GM23338 (cell line): Measurements from ENCODE around the genes KRTAP13-2 and KRTAP22-1.

DNA sequence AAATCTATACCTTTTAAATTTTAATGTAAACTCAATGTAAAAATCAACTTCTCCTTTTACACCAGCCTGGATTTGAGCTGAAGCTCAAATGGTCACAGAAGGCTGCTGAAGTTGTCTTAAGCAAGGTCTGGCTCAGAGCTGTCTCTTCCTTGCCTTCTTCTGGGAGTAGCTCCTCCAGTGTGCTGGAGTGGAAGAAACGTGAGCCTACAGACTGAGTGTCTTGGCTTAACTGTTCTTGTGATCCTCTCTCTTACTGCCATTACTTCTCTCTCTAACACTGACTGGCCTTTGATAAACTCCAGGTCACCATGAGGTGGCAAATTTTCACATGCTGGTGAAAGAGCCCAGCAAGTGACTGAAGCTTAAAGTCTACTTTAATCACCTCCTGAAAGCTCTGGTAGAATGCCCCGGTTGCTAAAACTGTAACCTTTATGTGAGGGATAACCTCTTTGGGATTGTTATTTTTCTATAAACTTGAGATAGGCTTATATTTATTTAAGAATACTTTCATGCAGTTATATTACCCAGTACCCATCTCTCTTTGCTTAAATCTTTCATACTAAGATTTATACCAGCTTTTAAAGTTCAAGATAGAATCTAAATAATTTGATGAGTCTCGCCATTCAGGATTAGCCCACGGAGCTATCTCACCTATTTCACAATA is 816.6 kb downstream of the N6AMT1 start:
- PRO-cap, result no peak
- RAMPAGE, long total RNA, result no peak

DNA sequence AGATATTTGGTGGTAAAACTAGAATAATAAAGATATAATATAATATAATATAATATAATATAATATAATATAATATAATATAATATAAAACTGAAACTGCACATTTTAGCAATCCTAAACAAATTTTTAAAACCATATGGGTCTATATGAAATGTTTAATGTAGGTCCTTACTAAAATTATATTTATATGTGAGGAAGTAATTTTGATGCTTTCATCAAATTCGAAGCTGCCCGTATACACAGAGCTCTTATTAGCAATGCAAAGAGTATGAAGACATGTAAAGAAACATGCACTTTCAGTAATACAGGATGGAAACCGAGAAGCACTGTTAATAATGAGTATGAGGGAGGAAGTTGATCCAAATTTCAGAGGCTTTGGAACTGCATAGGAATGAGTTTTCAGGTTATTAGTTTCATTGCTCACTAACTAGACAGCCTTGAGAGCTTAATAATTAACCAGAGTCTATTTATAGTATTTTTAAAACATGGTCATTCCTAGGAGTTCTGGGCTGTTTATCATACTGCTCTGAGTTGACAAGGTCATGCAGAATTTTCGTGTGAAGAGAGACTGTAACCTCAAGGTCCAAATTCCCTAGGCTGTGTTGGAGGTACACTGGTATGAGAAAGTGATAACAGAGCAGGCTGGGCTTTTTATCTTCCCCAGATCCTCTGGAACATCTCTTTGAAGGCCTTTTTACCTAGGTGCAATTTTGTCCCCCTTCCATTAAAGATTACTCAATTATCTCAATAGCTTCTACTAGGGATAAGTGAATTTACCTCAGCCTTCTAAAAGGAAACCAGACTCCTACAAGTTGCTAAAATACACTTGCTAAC is 628.9 kb downstream of the N6AMT1 start:
- PRO-cap, result no peak
- RAMPAGE, long total RNA, result no peak

DNA sequence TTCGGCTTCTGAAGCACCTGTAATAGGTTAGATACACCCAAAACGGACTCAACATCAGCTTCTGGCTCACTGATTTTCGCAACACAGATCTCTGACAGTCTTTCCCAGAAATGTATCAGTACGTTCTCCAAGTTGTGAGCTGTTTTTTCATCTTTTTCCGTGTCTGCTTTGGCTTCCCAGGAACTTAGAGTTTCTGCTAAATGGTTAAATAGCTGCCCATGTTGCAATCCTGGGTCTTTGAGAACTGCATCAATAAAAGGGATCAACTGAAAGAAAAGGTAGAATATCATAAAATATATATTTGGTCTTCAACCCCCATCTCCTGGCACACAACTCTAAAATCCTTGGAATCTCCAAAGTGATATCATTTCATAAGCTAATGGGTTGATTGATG is 25.8 kb downstream of the LTN1 start:
- PRO-cap, result no peak
- RAMPAGE, long total RNA, result no peak

DNA sequence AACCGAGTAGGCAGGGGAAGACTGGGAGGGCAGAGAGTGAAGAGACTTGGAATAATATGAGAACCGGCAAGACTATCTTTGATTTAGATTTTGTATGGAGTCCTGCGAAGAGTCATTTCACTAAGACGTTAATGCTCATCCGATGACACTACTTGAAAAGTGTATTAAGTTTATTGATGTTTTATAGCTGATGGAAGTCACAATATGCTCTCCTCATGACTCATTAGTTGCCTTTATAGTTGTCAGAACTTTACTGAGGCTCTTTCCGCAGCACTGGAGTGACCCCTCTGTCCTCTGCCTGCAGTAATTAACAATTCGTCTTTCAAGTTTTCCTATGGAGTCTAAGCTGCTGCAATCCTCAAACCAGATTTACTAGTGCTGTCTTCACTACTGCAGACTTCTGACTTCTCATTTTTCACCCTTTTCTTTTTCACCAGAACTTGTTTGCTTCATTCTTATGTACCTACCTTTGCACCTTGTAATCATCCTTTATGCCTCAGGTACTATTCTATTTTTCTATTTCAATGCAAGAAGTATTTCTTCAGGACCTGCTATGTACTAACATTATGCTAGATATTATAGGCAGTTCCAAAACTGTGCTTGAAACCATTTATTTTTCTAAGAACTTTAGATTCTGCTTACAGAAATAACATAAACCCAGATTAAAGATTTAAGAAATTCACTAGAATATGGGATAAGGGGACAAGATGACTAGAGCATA is 964 bp downstream of the USP16 start:
- PRO-cap, result no peak
- RAMPAGE, long total RNA, result no peak

GRCh38 chr21:29037789-29038364 is 13.4 kb downstream of the USP16 start:
- PRO-cap, result no peak
- RAMPAGE, long total RNA, result no peak

DNA sequence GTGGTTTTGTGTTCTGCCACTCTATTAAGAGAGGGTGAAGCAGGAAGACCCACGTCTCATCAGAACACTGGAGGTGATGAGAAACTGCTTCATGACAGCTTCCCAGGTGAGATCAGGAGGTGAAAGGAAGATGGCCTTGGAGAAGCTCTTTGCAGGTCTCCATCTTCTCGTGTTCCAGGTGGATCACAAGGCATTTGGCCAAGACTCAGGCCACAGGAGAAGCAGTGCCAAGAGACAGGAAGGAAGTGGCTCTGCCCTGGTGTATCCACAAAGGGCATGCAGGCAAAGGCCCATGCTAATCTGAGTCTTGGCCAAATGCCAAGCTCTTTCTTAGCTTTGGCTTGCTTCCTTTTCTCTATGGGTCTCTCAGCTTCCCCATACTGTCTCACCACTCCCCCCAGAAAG is 5.6 kb upstream of the CCT8 start:
- PRO-cap, result no peak
- RAMPAGE, long total RNA, result no peak

- PRO-cap, result no peak
- RAMPAGE, long total RNA, result no peak
These were observed 18.6 kb upstream of the CCT8 start for GRCh38 chr21:29092152-29092443.

DNA sequence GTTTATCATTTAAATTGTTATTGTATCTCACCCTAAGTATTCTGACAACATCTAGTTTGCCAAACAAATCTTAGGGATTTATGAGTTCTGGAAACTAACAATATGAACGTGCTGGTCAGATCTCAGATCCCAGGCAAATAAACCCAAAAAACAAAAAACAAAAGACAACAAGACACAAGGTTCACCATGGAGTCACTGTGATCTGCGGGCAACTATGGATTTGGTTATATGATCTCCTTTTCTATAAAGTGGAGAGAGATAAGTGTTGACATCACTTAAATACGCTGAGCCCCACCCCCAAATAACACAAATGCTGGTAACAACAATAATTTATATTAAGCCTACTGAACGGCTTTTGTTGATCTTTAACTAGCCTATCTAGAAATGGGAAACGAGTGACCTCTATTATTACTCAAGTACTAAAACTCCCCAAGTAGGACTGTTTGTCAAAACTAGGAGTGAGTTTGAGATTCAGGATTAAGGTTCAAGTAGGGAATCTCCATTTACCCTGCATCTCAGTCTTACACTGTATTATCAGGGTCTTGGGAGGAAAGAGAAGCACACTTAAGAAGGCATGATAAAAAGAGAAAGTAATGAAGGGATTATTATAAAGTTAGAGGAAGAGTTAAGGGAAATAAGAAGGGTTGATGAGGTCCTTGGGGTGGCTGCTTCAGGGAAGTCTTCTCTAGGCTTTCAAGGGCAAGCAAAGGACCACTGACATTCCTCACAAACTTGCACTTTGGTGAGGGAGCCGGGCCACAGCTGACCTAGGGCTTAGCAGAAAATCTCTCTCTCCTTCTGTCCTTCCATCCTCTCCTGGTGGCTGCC is 52.3 kb downstream of the MAP3K7CL start:
- PRO-cap, result no peak
- RAMPAGE, long total RNA, result no peak

DNA sequence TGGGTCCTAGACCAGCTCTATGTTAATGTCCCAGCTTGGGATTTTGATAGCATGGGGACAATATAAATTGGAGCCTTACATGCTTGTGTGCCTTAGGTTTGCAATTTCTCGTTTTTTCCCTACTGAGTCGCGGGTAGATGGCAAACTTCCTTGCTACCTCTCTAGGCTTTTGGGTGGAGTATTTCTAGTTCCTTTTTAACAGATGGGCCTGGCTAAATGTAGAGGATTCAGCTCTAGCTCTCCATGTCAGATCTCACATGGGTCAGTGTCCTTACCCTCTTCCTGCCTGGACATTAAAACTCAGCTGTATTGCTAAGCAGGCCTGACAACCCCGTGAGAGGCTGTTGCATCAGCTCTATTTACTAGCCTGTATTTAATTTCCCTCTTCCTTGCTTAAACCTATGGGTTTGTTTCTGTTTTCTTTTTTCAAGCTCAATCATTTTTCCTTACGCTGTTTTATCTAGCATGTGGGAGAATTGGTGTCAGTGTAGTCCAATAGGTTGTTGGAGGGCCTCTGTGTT is 79.6 kb upstream of the BACH1 start:
- PRO-cap, result no peak
- RAMPAGE, long total RNA, result no peak

- PRO-cap, result no peak
- RAMPAGE, long total RNA, result no peak
These were observed 9.3 kb downstream of the BACH1 start for GRCh38 chr21:29307906-29308494.

DNA sequence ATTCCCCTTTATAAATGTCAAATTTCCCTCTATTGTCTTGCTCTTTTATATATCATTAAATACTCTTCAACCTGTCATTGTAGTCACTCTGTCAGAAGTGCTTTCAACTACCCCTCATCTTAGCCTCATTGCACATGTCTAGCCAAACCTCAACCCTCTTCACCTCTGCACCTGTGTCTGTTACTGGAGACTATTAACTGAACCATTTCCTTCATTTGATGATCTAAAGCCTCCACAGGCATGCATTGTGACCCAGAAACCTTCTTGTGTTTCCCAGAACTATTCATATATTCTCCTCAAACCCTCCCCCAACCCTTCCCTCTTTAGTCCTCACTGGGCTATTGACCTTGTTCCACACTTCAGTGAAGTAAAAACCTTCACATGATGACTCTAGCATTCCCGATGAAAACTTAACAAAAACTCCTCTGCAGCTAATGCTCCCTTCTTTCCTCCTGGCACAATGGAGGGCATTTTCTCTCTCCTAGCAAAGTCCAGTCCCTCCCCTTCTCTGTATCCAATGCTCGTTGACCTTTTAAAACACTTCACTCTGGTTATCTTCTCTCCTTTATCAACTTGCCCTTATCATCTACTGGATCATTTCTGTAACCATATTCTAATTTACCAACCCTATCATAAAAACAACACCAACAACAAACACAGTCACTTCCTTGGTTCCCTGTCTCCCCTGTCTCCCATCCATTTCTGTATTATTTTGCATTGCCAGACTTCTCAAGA is 86.1 kb downstream of the BACH1 start:
- PRO-cap, result no peak
- RAMPAGE, long total RNA, result no peak

GRCh38 chr21:29441445-29442006 is 142.8 kb downstream of the BACH1 start:
- PRO-cap, result no peak
- RAMPAGE, long total RNA, result no peak

GRCh38 chr21:29449292-29450035 is 150.7 kb downstream of the BACH1 start:
- PRO-cap, result no peak
- RAMPAGE, long total RNA, result no peak

DNA sequence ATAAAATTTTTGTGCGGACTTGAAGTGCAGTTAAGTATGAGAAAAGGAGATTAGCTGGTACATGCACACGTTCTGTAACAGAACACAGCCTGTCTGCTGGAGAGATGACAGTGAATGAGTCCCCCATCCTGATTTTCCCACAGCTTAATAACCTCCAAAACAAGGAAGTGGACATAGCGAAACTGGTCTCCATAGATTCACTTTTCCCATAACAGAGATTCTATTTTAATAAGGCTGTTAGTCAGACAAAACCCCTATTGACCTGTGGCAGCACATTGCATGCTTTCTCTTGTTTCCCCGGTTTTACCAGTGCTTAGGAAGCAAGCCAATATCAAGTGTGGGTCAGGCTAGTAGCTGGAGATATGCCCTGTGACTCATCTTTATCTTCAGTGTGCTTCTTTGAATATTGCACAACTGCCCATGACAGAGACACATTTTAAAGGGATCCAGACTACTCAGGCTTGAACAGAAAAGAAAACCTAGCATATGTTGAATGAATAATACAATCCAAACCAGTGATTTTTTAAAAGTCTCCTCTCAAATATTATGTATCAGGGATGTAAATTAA is 11.8 kb upstream of the CLDN8 start:
- PRO-cap, result no peak
- RAMPAGE, long total RNA, result no peak

- PRO-cap, result no peak
- RAMPAGE, long total RNA, result no peak
These were observed at the start of gene KRTAP13-2 for GRCh38 chr21:30372027-30372326. Gene KRTAP13-2 (minus strand): TSS chr21:30372271.

- PRO-cap, result no peak
- RAMPAGE, long total RNA, result no peak
These were observed at the start of gene KRTAP22-1 for GRCh38 chr21:30600754-30601253. Gene KRTAP22-1 (plus strand): TSS chr21:30601087.

DNA sequence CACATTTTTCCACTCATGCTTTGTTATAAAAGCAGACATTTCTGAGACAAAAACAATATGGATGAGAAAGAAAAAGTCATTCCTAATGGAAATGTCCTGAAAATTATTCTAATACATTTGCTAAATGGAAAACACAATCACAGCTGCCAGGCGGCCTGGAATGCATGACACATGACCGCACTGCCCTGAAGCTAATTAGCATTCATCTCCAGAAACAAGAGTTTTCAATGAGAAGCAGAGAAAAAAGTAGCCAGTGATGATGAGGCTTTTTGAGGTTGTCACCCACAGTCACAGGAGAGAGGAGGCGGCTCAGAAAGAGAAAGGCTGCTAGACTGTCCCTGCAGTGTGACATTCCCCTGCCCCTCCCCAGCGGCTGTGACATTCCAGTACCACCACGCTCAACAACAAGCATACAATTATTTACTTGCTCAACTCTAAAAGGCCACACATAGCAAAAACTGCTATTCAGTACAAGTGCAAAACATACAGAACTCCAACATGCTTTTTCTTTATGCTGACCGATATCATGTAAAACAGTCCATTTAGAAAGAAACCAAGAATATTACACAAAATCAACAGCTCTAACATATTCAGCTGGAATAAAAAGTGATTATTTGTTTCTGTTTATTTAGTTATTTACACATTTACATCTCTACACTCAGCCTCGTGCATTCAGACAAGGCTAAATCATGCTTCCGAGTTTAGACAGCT is 123.0 kb upstream of the KRTAP19-8 start:
- PRO-cap, result no peak
- RAMPAGE, long total RNA, result no peak

GRCh38 chr21:31370814-31371091 is 26.7 kb upstream of the TIAM1 start:
- PRO-cap, result no peak
- RAMPAGE, long total RNA, result no peak

- PRO-cap, result no peak
- RAMPAGE, long total RNA, result no peak
These were observed 2.4 kb upstream of the SOD1 start for GRCh38 chr21:31657109-31657385.

GRCh38 chr21:31678128-31679044 is 18.9 kb downstream of the SOD1 start:
- PRO-cap, result no peak
- RAMPAGE, long total RNA, result no peak